M059J (cell line): ENCODE data around the genes WT1 and PRRG4.

DNA sequence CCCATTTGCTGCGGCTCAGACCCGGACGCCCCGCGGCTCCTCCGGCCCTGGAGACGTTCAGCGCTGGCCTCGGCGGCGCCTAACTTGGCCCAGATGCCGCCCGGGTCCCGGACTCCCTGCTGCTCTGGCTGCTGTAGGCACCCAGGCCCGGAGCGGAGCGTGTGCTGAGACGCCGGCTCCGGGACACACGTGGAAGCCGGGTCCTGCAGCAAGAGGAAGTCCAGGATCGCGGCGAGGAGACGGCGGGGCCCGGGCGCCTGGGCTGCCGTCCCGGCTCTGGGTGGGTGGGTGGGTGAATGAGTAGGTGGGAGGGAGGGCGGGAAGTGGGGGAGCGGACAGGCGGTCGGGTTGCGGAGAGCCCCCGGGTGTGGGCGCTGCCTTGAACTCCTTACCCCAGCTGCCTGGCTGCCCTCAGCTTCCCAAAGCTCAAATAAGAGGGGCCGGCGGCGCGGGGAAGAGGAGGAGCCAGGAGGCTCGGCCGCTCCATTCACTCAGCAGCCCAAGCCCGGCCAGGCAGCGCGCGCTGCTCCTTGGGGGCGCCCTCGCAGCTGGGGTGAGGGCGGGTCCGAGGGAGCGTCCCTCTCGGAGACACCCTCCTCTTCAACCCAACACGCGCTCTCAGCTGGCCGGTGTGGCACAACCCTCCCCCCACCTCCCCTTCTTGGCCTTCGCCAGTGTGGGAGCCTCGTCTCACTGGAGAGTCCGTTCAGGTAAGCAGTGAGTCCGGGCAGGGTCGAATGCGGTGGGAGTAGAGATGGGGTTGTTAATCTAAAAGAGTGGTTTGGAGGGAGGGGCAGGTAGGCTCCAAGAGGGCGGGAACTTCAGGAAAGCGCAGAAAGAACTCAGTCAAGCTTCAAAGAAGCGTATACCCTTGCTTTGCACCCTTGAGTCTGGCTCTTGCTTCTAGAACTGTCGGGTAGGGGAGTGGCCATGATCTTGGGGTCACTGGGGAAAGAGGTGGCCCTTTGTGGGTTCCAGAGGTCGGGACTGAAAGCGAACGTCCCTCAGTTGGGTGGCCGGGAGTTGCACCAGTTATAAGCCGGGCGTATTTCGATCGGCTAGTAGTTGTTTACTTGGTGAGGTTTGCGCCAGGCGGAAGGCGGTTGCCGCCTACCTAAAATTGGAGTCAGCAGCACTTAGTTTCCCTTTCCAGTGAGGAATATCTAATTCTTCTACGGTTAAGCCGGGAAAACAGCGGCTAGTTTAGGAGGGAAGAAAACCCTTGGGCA, at the start of gene WT1:
Gene WT1, minus strand, starts transcription at position 403 of the 1,229 bp plus-strand sequence.
- RAMPAGE, long total RNA = no peak

- RAMPAGE, long total RNA = no peak
These were observed 1.1 kb upstream of the WT1 start for GRCh38 chr11:32436366-32436981.

- RAMPAGE, long total RNA = no peak
These were observed at the start of gene PRRG4 for GRCh38 chr11:32829471-32830212. TSS of gene PRRG4 (plus strand) at chr11:32829927.

GRCh38 chr11:33160070-33160582, 1.2 kb downstream of the CSTF3 start:
- RAMPAGE, long total RNA = no peak

GRCh38 chr11:33161813-33162132, 493 bp upstream of the CSTF3 start:
- RAMPAGE, long total RNA = no peak

- RAMPAGE, long total RNA = no peak
These were observed 3.8 kb downstream of the C11orf91 start for GRCh38 chr11:33696811-33697337.

DNA sequence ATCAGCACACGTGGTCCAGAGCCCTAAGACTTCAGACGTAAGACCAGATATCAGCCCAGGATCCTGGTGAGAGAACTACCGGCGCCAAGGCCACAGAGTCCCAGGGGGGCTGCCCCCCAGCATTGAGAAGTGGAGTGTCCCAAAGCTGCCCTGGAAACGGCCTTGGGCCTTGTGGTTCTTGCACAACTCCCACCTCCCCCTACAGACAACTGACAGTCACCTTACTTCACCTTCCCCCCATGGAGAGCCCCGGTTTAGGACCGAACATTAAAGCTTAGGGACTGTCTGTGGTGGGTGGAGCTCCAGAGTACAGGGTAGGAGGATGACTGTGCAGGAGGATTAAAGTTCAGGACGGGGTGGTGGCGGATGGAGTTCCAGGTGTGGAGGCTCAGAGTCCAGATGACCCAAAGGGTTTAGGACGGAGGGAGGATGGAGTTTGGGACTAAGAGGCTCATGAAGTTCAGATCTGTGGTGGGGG, 995 bp downstream of the C11orf91 start:
- RAMPAGE, long total RNA = no peak

GRCh38 chr11:33708555-33709914, 8.4 kb upstream of the C11orf91 start:
- RAMPAGE, long total RNA = no peak

GRCh38 chr11:33731969-33732168, 4.4 kb downstream of the CD59 start:
- RAMPAGE, long total RNA = no peak

DNA sequence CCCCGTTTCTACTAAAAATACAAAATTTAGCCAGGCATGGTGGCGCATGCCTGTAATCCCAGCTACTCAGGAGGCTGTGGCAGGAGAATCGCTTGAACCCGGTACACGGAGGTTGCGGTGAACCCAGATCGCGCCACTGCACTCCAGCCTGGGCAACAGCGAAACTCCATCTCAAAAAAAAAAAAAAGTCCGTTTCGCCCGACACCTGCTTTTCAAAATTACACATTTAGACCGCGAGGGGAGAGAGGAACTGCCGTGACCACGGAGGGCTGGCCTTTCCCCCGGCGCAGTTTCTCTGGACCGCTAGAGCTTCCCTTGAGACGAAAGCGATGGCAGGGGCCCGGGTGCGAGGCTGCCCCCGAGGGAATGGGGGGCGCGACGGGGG, 490 bp downstream of the CD59 start:
- RAMPAGE, long total RNA = no peak

DNA sequence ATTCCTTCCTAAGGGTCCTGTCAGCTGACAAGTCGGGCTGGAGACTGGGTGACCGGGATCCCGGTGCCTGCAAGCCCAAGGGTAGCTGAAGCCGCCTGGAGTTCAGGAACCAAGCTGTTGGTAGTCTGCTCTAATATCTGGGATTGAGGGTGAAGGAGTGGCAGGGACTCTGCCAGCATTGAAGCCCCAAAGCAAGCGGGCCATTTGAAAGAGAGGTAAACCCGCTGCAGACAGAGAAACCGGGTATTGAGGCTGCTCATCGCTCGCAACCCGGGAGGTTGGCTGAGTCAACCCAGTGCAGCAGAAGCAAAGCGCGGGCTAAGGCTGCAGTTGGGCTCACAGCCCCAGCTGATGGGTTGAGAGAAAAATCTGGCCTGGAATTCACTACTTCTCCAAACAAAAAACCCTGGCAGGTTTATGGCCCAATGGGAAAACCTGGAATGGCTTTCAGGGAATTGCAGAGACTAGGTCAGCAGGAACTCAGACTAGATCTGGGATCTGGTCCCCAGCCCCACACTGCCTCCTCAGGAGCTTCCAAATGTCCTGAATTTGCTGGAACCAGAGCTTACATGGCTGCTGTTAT, 28.2 kb upstream of the FBXO3 start:
- RAMPAGE, long total RNA = no peak

- RAMPAGE, long total RNA = no peak
These were observed 32.8 kb downstream of the LMO2 start for GRCh38 chr11:33858818-33859789.

DNA sequence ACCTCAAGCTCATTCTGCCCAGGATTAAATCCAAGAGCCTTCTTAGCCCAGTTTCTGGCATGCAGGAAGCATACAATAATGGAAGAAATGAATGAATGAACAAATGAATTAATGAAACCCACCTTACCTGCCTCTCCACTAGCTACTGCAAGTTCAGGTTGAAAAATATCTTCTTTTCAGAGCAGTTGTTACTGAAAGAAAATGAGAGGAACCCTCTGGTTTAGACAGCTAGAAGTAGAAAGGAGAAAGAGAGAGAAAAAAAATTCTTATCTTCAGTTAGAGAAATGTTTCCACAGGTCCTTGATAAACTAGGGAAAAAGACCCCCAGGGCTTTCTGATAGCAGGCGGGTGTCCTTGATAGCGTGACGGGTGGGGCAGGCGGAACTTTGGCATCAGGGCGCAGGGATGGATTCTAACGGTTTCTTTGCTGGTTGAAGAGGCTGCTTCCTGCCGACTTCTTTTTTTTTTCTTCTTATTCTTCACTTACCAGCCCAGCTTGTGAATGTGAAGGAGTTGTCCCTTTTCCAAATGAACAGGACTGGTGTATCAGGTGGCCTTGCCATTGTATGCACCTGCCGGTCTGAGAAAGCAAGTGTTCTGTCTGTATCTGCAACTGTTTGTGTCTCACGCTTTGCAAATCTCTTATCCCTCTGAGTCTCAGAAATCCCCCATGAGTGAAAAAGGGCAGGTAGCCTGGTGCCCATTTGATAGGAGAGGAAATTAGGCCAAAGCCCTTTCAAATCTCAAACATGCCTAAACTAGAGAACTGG, 10.0 kb downstream of the LMO2 start:
- RAMPAGE, long total RNA = no peak

GRCh38 chr11:33892743-33893439, 1.0 kb upstream of the LMO2 start:
- RAMPAGE, long total RNA = no peak

DNA sequence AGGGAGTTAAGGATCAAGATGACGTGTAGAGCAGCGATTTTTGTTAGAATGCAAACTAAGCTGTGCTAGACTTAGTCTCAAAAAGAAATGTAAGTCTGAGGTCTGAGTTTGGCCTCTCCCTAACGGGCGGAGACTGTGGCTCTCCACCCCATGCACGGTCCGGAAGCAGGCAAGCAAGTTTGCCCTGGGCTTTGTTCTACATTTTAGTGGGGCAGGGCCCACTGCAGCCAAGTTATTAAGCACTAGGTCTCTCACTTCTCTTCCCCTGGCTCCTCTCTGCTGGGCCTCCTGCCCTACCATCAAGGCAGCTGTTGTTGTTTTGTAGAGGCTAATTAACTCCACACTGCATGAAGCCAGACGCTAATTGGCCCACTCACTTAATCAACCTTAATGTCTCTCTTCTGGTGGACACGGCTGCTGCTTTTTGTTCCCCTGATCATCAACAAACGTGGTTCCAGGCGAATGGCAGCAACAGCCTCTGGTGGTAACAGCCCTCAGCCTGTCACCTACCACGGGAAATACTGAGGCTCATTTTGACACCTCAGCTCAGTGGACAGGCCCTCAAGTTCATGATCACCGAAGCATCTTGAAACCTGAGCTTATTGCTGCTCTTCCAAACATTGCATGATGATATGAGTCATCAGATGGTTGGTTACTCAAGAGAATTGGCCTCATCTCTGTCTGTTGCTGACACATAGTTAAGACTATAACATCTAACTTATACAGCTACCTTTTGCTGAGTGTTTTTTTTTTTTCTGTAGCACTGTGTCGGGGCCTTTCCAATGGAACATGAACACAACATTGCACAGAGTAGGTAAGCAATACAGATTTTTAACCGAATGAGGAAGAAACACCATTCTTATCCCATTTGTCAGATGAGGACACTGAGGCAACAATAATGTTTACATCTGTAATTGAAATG, 20.7 kb upstream of the LMO2 start:
- RAMPAGE, long total RNA = no peak

GRCh38 chr11:34050252-34050872, 1.2 kb upstream of the CAPRIN1 start:
- RAMPAGE, long total RNA = no peak

DNA sequence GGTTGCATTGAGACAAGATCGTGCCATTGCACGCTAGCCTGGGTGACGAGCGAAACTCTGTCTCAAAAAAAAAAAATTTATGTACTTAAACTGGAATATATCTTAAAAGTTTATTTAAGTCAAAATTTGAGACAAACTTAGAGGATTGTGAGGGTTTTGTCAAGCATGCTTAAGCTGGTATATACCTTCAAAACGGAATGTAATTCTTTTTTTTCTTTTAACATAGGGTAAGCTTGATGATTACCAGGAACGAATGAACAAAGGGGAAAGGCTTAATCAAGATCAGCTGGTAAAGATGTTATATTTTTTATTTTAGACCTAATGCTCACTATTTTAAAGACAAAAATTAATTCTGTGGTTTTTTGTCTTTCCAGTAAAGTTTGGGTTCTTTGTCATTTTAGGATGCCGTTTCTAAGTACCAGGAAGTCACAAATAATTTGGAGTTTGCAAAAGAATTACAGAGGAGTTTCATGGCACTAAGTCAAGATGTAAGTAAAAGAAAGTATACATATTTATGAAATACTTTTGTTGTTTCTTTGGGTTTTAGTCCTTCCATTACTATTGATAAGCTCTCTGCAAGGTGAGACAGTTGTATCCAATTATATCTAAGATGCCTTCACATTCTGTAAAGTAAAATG, 20.1 kb downstream of the CAPRIN1 start:
- RAMPAGE, long total RNA = no peak

DNA sequence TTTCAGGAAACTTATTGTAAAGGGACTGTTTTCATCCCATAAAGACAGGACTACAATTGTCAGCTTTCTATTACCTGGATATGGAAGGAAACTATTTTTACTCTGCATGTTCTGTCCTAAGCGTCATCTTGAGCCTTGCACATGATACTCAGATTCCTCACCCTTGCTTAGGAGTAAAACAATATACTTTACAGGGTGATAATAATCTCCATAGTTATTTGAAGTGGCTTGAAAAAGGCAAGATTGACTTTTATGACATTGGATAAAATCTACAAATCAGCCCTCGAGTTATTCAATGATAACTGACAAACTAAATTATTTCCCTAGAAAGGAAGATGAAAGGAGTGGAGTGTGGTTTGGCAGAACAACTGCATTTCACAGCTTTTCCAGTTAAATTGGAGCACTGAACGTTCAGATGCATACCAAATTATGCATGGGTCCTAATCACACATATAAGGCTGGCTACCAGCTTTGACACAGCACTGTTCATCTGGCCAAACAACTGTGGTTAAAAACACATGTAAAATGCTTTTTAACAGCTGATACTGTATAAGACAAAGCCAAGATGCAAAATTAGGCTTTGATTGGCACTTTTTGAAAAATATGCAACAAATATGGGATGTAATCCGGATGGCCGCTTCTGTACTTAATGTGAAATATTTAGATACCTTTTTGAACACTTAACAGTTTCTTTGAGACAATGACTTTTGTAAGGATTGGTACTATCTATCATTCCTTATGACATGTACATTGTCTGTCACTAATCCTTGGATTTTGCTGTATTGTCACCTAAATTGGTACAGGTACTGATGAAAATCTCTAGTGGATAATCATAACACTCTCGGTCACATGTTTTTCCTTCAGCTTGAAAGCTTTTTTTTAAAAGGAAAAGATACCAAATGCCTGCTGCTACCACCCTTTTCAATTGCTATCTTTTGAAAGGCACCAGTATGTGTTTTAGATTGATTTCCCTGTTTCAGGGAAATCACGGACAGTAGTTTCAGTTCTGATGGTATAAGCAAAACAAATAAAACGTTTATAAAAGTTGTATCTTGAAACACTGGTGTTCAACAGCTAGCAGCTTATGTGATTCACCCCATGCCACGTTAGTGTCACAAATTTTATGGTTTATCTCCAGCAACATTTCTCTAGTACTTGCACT, 5.6 kb upstream of the NAT10 start:
- RAMPAGE, long total RNA = no peak

- RAMPAGE, long total RNA = no peak
These were observed 28.5 kb downstream of the ABTB2 start for GRCh38 chr11:34329221-34329786.

DNA sequence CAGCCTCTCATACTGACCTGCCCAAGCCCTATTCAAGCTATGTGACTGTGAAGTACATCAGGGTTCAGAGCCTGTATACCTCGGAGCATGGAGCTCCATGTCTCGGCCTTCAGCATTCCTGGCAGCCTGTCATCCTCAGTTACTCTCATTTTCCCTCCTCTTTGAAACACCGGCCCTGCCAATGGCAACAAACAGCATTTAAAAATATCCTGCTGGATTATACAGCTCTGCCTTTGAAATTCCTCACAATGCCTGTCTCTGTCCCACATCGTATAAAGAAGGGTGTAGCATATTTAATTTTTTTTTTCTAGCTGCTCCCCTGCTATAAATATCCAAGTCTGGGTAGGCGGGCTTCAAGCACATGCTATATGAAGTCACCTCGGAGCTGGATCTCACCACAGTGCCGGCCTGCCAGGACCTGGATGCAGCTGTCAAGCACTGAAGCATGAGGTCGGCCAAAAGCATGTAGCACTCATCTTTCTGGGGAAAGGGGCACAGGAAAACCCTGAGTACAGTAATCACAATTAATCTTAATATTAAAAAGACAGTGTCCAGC, 11.8 kb downstream of the ABTB2 start:
- RAMPAGE, long total RNA = no peak